HTR-8/SVneo (cell line): ENCODE data around the gene KIAA0513.

DNA sequence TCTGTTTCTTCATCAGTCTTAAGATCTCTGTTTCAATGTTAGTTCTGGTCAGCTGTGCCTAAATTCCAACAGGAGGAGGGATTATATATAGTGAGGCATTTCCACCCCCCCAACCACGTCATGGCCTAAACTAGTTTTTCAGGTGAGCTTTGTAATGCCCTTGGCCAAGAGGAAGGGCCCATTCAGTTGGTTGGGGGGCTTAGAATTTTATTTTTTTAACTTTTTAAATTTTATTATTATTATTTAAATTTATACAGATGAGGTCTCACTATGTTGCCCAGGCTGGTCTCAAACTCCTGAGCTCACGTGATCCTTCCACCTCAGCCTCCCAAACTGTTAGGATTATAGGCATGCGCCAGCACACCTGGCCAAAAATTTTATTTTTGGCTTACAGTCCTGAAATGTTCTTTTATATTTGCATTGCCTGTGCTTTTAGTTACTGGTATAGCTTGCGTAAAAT, 4.6 kb upstream of the ZDHHC7 start:
- RRBS = no CpG with 5 or more reads among the region's 4 CpGs

DNA sequence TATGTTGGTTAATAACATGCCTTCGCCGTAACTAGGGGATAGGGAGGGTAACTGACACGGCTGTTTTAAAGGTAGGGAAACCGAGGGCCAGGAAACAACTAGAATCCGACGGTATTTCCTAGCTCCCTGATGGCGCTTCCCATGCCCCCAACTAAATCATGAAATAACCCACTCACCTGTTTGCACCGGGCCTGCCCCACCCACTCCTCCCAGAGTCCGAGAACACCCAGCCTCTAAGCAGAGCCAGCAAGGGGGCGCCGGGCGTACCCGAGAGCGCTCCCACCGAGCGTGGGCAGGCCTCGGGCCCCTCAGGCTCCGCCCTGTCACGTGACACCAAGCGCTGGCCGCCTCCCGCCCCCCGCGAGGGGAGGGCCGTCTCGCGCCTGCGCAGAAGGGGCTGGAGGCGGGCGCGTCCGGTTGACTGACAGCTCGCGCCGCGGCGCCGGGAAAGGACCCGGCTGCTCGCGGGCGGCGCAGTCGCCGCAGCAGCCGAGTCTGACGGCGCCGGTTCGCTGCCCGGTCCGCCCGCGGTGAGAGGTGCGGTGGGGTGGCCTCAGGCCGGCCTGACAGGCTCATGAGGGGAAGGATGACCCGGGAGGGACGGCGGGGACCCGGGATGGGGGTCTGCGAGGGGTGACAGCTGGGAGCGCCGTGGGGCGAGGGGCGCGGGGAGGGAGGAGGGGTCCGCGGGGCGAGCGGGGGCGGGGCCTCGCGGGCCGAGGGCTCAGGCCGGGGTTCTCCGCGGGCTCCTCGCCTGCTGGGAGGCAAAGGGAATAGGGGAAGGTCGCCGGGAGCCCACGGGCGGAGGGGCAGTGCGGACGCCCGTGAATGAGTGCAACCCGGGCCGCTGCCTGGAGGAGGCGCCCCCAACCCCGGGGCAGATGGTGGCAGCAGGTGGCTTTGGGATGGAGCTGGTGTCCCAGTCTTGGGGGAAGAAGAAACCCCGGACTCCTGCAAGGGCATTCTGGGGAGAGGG, at the start of gene KIAA0513:
Gene KIAA0513, plus strand, starts transcription at position 474 of the 976 bp plus-strand sequence.
- RRBS = 2% methylated on average over 42 of the region's 90 CpGs

- RRBS = 60% methylated on average over 2 of the region's 8 CpGs
Measured at GRCh38 chr16:85090496-85091257, 21.6 kb downstream of the CIBAR2 start.

GRCh38 chr16:85137408-85138000, 25.2 kb upstream of the CIBAR2 start:
- RRBS = 93% methylated on average over 7 of the region's 25 CpGs

- RRBS = 9% methylated on average over 104 of the region's 192 CpGs
Measured at GRCh38 chr16:85169136-85170269, 57.2 kb upstream of the CIBAR2 start.

- RRBS = no CpG with 5 or more reads among the region's 4 CpGs
Measured at GRCh38 chr16:85288958-85289284, 176.6 kb upstream of the CIBAR2 start.

GRCh38 chr16:85315836-85316333, 203.6 kb upstream of the CIBAR2 start:
- RRBS = no CpG with 5 or more reads among the region's 16 CpGs

- RRBS = no CpG with 5 or more reads among the region's 11 CpGs
Measured at GRCh38 chr16:85322899-85323247, 210.6 kb upstream of the CIBAR2 start.

- RRBS = no CpG with 5 or more reads among the region's 11 CpGs
Measured at GRCh38 chr16:85353763-85354301, 241.6 kb upstream of the CIBAR2 start.

- RRBS = no CpG with 5 or more reads among the region's 10 CpGs
Measured at GRCh38 chr16:85439302-85439942, 173.7 kb upstream of the GSE1 start.

DNA sequence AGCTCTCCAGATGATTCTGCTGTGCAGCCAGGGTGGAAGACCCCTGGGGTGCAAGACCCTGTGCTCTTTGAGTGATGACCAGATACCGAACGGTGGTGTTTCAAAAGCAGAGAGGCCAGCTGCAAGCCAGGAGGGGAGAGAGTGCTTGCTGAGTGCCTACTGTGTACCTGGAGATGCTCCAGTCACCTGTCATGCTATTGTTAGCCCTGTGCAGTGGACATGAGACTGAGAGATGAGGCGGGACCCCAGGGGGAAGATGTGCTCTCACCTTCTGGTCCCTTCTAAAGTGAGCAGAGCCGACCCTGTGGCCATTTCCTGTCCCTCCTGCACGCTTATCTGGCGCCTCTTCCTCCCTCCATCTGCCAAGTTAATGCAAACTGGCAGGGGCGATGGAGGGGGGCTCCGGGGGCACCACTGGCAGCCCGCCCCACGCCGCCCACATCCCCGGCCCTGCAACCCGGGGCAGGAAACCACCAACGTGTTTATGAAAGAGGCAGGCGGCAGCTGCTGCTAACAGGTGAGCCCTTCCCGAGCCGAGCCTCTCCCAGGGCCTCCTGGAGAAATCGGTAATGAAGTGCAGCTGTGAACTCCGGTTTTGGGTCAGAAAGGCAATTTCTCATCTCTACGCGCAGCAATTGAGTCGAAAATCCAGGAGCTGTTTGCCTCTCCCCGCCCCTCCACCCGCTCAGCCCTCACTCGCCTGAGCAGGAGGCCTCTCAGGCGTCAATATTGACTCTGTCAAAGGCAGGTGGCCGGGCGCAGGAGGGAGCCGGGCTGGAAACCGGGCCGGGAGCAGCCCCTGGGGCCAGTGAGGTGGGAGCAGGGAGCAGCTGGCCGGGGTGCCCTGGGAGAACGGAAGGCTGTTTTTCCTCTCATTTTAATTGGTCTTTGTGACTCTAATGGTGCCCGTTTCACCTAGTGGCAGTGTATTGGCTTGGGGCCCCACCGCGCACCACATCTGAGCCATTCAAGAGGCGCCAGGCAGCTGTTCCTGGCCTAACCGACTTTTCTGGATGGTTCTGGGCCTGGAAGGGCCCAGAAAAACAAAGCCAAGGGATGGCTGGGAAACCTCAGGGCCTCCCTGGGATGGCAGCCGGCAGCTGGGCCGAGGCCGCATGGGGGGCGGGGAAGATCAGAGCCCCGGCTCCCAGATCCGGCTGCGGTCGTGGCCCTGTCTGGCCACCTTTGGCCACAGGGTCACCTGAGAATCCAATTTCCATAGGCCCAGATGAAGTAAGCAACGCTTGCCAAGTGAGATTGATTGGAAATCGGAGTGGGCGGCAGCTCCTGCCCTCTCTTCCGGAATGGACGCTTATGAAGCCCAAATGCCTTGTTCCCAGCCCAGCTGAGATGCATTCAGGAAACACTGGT, 164.3 kb upstream of the GSE1 start:
- RRBS = 85% methylated on average over 16 of the region's 51 CpGs

GRCh38 chr16:85523962-85524840, 88.9 kb upstream of the GSE1 start:
- RRBS = 75% methylated on average over 8 of the region's 24 CpGs

DNA sequence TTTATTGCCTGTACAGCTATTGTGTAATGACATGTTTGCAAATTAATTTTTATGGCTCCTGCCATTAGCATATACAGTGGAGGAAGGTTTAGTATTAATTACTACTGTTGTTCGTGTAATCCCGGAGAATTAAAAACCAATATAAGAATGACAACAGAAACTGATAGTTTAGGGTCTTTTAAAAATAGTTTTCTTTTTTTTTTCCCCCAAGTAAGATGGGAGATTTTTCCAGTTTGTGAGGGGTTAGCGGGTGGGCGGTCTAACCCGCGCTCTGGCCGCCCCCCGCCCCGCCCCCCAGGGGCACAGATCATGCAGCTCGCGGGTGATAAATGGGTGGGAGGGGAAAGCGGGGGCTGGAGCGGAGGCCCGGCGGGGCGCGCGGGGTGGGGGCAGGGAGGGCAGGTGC, 60.3 kb upstream of the GSE1 start:
- RRBS = 5% methylated on average over 5 of the region's 18 CpGs

DNA sequence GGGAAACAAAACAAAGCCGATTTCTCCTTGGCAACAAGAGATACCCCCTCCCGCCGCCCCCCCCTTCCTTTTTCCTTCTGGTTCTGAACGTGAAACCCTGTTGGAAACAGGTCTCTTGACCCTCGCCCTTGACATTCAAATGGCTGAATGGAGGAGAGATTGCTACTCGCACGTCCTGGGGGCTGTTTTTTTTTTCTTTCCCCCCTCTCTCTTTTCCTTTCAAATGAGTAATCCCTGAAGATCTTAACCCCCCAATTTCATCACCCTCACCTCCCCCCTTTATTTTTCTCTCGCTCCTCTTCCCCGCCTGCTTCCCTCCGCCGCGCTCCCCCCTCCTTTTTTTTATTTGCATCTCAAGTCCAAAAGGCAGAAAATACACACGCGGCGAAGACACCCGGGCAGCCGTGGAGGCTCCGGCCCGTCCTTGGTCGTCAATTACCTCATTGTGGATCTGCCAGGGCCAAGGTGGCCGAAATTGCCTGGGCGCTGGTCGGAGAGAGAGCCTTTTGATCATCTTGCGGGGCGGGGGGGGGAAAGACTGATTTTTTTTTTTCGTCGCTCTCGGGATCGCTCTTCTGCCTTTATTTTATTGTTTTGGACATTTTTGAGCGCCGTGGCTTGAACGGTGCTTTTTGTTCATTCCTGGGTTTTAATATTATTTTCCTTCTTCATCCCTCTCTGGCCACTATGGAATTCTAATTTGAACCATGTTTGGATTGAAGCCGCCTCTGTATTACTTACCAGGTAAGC, 57.3 kb upstream of the GSE1 start:
- RRBS = no CpG with 5 or more reads among the region's 33 CpGs

DNA sequence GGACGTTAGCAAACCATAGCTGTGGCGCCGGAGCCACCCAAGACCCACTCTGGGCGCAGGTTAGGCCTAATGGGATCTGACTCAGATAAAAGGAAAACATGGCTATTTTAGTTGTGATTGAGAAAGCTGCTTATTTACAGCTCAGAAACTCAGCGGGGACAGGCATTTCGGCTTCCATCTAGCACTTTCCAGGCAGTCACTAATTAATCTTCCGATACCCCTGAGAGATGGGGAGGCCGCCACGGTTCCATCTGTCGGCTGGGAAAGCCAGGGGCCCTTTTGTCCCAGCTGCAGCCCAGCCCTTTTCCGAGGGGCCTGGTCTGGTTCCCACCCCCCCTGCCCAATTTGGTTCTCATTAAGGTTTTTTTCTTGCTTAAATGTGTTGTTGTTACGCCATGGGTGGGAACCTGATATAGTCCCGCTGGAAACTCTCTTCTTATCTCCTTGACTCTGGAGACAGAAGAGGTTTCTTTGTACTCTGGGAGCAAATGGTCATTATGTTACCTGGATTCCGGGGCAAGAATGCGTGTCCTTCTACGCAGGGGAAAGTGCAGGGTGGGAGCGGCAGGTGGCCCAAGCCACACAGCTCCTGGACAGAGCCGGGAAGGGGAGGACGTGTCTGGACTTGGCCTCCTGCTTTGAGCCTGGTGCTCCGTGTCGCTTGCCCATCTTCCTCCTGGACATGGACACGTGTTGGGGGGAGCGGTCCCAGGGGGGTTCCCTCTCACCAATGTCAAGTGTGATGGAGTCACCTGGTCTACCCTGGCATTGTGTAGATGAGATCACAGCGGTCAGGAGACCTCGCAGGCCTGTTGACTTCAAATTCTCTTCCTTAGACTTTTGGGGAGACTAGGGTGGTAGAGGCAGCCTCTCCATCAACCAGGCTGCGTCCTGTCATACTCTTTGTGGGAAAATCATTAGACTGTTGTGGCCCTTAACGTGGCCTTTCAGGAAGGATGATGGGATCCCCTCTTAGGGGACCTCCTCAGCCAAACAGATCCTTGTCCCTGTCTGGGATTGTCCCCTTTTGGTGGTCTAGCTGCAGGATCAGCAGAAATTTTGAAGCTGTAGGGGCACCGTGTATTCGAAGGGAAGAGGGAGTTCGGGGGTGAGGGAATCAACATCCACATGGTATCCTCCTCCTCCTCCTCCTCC, 50.7 kb upstream of the GSE1 start:
- RRBS = 96% methylated on average over 4 of the region's 30 CpGs

DNA sequence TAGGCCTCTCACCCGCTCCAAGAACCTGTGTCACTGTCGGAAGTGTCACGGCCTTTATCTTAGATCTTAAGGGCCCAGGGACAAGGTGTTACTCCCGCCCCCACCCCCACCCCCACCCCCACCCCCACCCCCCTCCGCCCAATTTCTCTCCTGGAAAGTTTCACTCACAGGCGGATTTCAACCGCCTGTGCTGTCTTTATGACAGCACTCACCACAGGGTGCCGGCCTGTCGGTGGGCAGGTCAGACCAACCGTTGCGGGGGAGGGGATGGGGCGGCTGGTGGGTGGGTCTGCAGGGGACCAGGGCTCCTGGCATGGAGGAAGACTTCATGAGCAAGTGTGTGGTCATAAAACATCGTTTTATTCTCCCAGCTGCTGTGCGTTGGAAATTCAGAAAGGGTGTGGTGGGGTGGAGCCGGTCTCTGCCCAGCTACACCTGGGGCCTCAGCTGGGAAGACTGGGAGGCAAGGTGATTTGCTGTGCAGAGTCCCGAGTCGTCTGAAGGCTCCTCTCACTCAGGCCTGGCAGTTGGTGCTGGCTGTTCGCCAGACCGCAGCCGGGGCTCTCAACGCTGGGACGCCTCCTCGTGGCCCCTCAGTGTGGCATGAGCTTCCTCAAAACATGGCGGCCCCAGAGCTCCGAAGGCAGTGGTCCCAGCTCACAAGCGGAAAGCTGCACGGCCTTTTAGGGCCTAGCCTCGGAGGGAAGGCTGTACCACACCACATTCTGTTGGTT, 46.0 kb upstream of the GSE1 start:
- RRBS = no CpG with 5 or more reads among the region's 28 CpGs

- RRBS = 98% methylated on average over 6 of the region's 29 CpGs
Measured at GRCh38 chr16:85627878-85628776, 15.0 kb downstream of the GSE1 start.

GRCh38 chr16:85660991-85661727, 27.6 kb downstream of the GINS2 start:
- RRBS = 97% methylated on average over 18 of the region's 37 CpGs

GRCh38 chr16:85735002-85735827, 15.7 kb downstream of the C16orf74 start:
- RRBS = 86% methylated on average over 2 of the region's 20 CpGs

- RRBS = no CpG with 5 or more reads among the region's 11 CpGs
Measured at GRCh38 chr16:85801612-85802344, 2.3 kb downstream of the COX4I1 start.